Peritoneum (tissue), 1 donor: Measurements from ENCODE around the gene IRF8.

DNA sequence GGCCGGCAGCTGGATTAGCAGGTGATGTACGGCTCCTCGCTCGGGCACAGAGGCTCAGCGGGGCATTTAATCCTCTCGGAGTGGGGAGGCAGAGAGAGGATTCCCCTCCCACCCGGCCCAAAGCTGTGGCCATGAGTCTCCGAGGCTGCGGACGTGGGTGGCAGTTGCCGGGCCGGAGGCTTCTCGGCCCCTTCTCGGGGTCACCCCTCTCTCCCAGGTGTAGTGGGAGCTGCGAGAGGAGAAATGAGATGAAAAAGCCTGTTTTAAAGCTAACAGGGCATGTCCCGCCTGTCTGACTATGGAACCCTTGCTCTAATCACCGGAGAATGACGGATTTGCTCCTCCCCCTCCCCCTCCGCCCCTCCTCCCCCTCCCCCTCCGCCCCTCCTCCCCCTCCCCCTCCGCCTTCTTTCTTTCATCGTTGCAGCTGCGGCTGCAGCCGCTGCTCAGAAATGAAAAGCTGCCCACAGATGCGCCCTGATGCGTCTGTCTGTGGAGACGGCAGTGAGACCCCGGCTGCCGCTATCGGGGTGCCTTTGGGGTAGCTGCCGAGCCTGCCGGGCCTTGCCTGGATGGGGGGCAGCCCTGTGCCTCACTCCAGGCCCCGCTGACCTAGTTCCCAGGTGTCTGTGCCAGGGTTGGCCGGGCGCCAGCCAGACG is 37.7 kb downstream of the GSE1 start:
- PRO-cap, result no peak

- PRO-cap, result no peak
Observed at GRCh38 chr16:85729902-85730444, 20.9 kb downstream of the C16orf74 start.

DNA sequence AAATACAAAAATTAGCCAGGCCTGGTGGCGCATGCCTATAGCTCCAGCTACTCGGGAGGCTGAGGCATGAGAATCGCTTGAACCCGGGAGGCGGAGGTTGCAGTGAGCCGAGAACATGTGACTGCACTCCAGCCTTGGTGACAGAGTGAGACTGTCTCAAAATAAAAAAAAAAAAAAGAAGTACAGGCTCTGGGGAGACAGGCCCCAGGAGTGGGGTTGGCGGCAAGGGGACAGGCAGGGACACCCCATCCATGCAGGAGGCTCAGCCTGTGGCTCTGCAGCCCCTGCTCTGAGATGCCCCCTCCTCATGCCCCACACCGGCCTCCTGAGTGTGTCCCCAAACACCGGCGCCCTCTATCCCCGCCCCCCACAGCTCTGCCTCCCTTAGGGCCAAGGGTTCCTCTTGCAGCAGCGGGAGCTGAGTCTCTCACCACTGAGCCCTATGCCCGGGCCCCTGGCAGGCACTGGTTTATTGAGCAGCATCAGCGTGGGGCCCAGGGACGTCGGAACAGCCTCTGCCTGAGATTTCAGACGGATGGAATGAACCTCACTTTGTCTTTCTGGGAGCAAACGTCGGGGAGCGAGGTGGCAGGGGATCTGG is 4.9 kb upstream of the C16orf74 start:
- PRO-cap, result no peak

DNA sequence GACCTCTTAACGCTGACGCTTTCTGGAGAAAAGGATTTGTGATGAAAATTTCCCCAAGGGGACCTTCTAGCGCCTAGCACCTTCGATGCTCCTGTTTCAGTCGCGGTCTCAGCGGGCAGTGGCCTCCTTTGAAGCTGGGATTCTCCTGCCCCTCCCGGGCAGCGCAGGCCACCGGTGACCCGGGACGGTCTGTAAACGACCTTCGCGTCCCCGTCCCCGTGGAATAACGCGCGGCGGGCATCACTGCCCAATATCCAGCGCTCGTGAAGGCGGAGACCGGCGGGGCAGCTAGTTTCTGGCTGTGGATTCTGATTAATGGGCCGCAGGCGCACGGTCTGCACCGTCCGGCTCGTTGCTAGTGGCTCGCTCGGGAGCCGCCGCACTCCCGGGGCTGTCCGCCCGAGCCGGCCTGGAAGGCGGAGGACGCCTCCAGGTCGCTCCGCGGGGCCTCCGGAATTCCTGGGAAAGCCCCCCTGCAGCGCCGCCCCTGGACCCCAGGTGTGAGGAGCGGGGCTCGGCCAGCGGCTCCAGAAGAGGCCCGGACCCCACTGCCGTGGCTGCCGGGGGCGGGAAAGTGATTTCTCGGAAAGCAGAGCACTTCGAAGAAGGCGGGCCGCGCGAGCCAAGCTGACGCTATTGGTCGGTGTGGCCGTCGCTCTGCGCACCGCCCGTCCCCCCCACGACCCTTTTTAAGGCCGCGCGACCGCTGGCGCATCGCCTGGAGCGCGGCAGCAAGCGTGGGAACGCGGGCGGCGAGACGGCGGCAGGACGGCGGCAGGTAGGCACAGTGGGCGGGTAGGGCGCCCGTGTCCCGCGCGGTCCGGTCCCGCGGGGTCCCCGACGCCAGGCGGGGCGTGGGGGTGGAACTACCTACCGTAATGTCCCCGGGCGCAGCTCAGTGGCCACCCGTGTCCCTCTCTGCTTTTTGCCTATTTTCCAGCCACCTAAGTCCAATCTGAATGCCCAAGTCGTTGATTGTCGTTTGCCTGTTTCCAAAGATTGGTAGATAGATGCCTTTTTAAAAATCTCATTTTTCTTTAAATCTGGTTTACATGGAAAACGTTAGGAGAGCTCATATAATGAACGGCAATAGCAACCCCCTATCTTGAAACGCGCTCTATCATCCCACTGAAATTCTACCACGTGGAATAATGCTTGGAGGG is at the start of gene IRF8:
Gene IRF8, plus strand, starts transcription at position 717 of the 1,163 bp plus-strand sequence.
- PRO-cap, result bidirectional peak, plus-strand start at position 717 of the sequence, minus-strand start at position 576 of the sequence

GRCh38 chr16:85903338-85904239 is 4.6 kb downstream of the IRF8 start:
- PRO-cap, result no peak

- PRO-cap, result no peak
Observed at GRCh38 chr16:85935669-85936456, 36.9 kb downstream of the IRF8 start.

GRCh38 chr16:85936457-85936975 is 37.6 kb downstream of the IRF8 start:
- PRO-cap, result no peak

DNA sequence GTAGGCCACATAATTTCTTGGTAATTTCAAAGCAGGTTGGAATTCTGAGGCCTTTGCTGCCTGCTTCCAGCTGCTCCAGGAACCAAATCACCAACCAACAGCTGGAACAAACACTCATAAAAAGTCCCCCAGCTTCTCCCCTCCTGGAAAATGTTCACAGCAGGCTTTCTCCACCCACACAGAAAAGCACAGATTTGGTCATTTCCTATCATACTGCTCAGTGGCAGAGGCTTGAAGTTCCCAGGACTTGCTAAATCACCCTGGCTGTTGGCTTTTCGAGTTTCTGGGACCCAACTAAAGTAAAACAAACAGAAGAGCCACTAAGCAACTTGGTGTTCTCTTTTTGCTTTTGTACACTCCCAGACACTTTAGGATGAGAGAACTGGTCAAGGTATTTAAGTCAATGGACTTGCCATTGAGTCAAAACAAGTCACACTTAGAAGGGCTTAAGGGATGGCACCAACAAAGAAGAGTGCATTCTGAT is 259.0 kb downstream of the IRF8 start:
- PRO-cap, result no peak

GRCh38 chr16:86262054-86262431 is 248.3 kb upstream of the FOXF1 start:
- PRO-cap, result no peak

GRCh38 chr16:86382059-86382467 is 128.3 kb upstream of the FOXF1 start:
- PRO-cap, result no peak

DNA sequence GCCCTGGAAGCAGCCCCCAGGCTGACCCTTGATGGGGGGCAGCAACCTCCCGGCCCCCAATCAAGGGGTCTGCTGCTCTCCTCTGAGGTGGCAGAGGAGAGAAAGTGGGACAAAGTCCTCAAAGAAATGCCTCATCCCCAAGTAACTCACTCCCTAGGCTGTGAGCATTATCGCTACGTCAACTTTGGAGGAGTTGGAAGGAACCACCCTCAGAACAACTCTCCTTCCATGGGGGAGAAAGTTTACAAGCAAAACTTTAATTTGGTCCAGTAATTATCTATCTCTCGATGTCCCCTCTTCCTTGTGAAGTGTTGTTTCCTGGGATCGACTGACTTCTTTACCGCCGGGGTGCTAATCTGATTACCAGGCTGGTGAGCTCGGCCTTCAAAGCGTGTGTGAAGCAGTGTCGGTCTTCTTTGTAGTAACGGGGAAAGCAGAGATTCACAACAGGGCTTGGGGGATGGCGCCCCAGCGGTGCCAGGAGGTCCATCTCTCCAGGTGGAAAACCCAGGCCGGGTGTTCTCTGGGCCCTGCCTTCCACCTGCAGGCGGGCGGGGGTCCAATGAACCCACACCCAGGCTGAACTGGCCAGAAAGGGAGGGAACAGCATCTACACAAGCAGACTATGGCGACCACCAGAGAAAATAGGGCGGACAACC is 14.6 kb upstream of the FOXF1 start:
- PRO-cap, result no peak

- PRO-cap, result no peak
Observed at GRCh38 chr16:86581582-86582000, 3.2 kb downstream of the FOXL1 start.

- PRO-cap, result no peak
Observed at GRCh38 chr16:86609250-86609685, 30.9 kb downstream of the FOXL1 start.

DNA sequence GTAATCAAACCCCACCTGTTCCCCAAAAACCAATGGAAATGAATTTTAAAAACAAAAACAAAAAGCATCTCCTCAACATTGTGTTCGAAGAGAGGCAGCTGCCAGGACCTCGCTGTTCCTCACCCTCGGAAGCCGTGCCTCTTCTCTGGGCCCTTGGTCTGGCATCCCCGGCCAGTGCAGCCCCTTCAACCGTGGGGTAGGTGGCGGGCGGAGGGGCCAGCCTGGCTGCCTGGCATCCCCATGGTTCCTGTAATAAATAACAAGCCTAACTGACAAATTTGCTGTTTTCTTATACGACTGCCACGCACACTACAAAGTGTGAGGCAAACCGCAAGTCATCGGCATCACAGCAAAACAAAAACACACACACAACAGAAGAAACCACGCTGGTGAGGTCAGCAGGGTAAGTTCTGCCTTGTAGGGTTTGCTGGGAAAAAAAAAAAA is 162.5 kb downstream of the FOXL1 start:
- PRO-cap, result no peak

GRCh38 chr16:86755286-86755687 is 176.9 kb downstream of the FOXL1 start:
- PRO-cap, result no peak

DNA sequence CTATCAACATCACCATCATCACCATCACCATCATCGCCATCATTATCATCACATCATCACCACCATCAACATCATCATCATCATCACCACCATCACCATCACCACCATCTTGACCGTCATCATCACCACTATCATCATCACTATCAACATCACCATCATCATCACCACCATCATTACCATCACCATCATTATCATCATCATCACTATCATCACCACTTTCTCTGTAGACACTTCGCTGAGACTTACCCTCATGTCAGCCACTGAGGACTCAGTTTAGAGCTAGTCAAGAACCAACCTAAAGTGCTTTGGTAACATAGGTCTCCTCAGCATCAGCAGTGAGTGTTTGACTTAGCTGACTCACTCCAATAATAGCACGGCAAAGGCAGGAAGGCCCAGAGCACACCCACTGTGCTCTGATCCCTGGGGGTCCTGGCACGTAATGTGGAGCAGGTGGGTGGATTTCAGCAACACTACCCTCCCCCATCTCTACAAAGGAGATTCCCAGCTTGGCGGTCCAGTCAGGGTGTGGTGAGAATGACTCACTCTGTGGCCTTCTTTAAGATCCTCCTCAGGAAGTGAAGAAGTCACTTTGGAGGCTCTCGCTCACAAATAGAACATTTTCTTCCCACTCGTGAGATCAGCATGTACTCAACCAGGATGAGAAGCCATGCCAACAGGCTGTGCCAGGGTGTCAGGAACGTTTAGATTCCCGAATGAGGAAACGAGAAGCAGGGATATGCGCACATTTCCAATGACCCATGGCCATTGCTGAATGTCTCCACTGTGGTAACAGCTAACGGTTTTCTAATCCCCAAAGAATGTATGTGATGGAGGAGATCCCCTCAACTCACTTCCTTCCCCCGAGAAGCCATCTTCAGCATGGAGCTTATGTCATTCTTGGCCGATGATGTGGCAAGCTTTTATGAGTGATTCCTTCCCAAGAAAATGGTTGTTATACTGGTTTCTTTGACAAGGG is 365.4 kb downstream of the C16orf95 start:
- PRO-cap, result no peak

DNA sequence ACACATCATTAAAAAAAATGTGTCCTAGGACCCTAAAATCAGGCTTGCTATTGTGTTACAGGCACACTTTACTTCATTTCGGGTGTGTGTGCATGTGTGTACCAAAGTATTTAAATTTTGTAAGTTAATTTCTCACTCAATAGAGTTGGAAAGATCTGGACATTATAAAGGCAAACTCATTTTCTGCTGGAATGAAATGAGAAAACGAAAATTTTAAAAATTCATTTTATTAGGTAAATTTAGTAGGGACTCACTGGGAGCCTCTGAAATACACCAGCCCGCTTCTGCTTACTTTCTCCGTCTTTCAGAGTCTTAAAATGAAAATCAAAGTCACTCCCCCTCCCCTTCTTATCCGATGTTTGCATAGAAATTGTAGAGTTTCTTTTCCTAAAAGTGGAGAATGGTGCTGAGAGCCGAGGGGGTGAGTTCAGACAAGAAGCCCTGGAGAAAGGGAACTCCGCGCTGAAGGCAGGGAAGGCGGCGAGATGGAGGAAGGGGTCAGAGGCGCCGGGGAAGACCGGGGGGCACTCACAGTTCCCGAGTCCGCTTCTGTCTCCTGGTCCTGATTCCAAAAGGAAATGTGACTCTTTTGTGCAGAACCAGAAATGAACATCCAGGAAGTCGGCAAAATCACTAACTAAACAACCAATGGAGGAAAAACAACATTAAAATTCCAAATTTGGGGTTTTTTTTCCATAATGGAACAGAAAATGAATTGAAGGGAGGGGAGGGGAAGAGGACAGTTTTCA is 252.6 kb downstream of the C16orf95 start:
- PRO-cap, result no peak

- PRO-cap, result no peak
Observed at GRCh38 chr16:87160042-87160518, 157.1 kb downstream of the C16orf95 start.

DNA sequence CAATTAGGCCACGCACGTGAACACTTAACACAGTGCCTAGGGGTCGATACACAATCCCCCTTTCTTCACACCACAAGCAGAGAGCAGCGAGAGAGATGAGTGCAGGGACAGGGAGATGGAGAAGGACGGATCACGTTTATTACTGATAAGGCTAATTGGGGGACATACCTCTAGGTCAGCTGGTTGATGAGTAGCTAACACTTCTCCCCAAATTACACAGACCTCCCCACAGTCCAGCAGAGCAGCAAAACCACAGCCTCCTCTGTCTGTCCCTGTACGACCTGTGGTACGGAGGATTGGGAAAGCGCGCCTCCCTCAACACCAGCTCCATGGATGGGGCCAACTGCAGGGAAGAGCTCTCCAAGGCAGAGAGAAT is 155.2 kb downstream of the C16orf95 start:
- PRO-cap, result no peak

DNA sequence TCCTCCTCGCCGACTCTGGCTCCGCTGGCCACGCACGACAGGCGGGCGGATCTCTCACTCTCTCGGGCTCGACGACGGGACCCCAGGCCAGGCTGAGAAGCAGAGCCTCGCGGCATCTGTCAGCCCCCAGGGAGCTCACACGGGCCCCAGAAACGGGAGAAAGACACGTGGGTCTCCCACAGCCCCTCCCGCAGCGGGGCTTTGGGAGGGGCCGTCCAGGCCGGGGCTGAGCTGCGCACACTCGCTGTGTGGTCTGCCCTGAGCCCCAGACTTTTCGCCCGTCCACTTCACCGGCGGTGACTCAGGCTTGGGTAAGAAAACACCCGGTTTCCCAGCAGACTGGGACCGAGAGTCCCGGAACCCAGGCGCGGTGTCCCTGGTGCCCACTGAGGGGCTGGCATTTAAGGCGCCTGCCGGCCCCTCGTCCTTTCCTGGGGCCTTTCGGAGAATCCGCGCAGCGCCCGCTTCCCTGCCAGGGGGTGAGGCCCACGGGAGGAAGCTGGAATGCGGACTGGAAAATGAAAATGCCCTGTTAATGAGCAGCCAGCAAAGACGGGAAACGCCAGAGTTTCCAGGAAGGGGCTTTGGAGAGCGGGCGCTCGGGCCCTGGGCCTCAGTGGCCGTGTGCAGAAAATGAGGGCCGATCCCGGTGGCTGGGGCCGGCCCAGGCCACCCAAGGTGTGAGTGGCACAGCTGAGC is 100.4 kb downstream of the C16orf95 start:
- PRO-cap, result unidirectional peak, plus-strand start at position 337 of the sequence